ENCODE measurements around a stretch of chr5.

GRCh38 chr5:42875603-42876087 lies 64.0 kb upstream of the SELENOP start:
- RRBS = no CpG with 5 or more reads among the region's 2 CpGs

GRCh38 chr5:42908605-42908912 lies 96.9 kb upstream of the SELENOP start:
- RRBS = no CpG with 5 or more reads among the region's 14 CpGs

DNA sequence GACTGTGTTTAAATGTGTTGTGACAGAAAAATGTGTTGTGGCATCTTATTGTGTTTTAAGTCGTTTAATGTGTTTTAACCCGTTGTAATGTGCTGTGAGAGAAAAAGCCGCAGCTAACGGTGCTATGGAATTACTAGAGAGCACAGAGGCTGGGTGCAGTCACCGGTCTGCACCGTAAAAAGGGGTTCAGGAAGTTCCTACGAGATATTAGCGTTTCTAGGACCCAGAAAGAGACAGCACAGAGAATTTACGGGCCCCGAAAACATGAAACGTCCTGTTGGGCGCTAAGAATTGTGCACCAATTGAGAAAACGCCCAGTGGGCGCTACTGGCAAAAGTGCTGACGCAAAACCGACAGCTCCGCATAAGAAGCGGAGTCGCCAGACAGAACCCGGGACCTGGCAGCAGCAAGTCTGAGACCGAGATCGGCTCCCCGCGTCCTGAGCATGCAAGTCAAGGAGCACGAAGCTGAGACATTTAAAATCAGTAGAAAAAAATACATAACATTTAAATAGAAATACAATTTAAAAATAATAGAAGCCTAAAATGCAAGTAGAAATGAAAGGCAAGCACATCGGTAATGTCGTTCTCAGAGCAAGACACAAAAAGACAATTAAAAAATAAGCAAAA lies 90.4 kb downstream of the ANXA2R start:
- RRBS = no CpG with 5 or more reads among the region's 27 CpGs

- RRBS = no CpG with 5 or more reads among the region's 15 CpGs
Measured at GRCh38 chr5:42993122-42993466, 47.0 kb downstream of the ANXA2R start.

- RRBS = no CpG with 5 or more reads among the region's 28 CpGs
Measured at GRCh38 chr5:43019223-43019957, 20.7 kb downstream of the ANXA2R start.

- RRBS = no CpG with 5 or more reads among the region's 16 CpGs
Measured at GRCh38 chr5:43045028-43046030, 5.2 kb upstream of the ANXA2R start.

- RRBS = no CpG with 5 or more reads among the region's 15 CpGs
Measured at GRCh38 chr5:43065348-43065768, 25.2 kb upstream of the ANXA2R start.

DNA sequence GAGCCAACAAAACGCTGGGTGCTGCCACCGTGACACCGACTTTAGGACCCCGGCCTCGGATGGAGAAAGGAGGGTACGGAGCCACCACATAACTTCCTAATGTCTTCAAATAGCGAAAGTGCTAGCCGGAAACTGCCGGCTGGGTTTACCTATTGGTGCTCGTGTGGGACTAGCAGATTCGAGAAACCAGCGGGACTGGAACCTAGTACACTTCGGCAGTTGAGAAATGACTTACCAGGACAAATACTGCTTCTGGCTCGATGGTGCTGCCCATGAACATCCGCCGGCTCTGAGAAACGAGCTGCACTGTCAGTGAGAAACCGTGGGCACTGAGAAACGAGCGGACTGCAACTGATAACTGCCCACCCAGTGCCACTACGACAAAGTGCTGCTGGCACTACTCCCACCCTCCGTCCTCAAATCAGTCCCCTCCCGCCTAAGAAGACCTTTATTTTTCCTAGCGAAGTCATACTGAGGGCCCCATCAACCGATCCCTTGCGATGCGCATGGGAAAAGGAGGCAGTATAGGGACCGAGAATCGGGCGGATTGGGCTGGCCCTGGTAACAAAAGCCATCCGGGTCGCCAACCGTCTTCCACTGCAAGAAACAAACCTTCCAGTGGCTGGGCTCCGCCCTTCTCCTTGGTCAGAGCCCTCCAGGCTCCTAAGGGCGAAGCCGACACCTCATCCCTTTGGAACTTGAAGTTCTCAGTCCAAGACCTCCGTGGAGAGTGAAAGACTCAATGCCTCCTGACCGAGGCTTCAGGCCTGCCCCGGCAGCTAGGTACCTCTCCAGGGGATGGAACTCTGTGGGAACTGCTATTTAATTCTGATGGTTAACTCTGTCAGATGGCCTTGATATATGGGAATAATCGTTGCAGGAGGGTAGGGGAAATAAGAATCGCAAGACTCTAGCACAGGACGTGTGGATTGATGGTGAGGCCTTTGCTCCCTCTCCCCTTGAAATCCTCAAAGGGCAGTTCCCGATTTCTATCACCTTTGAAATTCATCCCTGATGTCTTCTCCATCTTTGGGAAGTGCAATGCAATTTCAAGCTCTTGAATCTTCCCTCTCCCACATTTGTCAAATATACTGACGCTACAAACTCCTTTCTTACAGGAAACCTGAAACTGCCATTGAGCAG lies 27.1 kb upstream of the ANXA2R start:
- RRBS = 0% methylated on average over 5 of the region's 44 CpGs

GRCh38 chr5:43555762-43556529 lies 931 bp downstream of the PAIP1 start:
- RRBS = 2% methylated on average over 9 of the region's 37 CpGs

DNA sequence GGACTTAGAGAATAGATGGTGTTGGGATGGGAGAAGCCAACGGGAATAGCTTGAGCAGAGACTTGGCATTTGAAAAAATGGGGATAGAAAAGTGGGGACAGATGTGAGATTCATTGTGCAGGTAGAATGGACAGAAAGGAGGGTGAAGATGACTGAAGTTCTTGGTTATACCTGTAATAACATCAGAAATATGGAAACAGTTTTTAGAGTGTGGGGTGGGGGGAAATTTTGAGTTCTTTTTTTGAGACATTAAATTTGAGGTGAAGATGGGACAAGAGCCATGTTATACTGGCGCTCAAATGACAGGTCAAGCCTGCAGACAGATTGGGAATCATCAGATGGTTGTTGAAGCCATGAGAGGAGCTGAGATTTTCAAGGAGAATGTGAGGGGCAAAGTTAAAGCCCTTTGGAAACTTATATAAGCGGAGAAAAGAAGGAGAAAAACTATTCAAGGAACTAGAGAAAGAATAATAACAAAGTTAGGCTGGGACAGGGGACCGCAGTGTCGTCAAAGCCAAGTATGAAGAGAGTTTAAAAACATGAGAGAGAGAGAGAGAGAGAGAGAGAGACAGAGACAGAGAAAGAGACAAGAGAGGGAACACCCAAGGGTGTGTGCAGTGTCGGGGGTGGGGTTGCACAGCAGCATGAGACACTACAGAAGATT lies 74.0 kb downstream of the NNT start:
- RRBS = no CpG with 5 or more reads among the region's 6 CpGs

DNA sequence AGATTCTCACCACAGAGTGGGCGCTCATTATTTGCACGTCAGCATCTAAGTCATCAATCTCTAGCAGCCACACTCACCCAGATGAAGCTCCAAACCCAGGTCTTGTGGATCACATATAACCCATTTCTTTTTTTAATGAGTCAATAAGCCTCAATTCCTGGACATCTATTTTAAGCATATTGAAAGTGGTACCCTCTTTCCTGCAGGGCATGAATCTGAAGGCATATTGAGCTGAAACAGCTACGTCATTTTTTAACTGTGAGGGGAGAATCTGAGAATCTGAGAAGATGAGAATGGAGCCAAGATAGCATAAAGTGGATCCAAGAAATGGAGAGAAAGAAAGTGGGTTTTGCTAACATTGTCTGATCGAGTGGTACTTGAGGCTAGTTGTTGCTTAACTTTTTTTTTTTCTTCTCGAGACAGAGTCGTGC lies 198.1 kb upstream of the FGF10 start:
- RRBS = no CpG with 5 or more reads among the region's 6 CpGs

DNA sequence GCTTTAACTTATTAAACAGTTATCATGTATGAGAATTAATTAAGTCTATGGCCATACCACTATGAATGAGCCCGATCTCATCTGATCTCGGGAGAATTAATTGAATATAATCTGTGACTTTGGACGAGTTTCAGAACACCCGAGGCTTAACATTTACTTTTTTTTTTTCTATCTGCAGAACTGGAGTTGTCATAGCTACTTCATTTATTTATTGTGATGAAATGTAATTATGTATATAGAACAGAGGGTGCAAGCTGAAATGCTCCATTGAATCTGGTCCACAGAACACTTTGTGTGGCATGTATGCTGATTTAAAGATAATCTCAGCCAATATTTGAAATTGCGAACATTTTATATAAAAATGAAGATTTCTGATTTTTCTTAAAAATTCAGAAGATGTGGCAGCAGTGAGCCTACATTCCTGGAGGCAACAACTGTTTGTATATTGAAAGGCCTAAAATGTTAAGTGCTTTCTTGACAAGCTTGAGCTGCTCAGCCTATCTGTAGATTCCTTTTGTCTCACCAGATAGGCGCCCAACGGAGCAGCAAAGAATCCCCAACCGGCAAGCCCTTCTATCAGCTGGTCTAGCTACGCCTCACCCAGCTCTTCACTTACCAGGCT lies 170.8 kb upstream of the MRPS30 start:
- RRBS = no CpG with 5 or more reads among the region's 9 CpGs

DNA sequence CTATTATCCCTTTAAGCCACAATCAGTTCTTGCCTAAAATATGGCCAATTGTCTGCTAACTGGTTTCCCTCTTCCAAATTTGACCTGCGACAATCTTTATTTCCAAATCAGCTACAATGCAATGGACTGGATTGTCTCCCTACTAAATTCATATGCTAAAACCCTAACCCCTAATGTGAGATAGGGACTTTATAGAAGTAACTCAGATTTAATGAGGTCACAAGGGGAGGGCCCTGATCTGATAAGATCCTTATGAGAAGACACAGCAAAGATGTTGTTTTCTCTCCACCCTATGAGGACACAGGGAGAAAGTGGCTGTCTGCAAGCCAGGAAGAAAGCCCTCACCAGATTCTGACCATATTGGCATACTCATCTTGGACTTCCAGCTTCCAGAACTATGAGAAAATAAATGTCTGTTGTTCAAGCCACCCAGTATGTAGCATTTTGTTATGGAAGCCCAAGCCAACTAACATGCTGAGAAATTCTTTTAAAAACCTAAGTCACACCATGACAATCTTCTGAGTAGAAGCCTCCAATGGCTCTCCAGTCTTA lies 2.5 kb upstream of the MRPS30 start:
- RRBS = no CpG with 5 or more reads among the region's 1 CpG

DNA sequence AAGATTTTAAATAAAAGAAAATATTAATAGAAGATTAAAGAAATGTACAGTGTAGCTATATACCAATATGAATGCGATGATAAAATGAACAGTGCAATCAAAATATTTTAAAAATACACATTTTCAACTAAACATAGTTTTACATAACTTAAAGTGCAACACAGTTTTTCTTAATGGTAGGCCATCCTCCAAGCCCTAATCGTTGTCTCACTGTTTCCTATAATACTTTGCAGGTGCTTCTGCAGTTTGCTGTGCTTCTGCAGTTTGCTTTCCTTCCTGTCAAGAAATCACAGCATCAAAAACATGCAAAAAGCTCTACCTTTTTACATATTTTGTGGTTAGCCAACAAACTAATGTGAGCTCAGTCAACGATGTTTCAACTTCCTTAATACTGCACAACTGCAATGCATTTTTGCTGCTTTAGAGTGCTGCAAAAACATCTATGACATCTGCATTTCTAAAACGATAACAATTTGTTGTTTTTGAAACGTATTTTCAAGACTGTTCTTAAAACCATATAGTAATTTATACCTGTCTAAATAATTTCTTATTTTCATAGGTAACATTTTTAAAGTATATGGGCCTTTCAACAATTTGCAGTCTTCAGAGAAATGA lies 25.2 kb downstream of the EMB start:
- RRBS = no CpG with 5 or more reads among the region's 5 CpGs

DNA sequence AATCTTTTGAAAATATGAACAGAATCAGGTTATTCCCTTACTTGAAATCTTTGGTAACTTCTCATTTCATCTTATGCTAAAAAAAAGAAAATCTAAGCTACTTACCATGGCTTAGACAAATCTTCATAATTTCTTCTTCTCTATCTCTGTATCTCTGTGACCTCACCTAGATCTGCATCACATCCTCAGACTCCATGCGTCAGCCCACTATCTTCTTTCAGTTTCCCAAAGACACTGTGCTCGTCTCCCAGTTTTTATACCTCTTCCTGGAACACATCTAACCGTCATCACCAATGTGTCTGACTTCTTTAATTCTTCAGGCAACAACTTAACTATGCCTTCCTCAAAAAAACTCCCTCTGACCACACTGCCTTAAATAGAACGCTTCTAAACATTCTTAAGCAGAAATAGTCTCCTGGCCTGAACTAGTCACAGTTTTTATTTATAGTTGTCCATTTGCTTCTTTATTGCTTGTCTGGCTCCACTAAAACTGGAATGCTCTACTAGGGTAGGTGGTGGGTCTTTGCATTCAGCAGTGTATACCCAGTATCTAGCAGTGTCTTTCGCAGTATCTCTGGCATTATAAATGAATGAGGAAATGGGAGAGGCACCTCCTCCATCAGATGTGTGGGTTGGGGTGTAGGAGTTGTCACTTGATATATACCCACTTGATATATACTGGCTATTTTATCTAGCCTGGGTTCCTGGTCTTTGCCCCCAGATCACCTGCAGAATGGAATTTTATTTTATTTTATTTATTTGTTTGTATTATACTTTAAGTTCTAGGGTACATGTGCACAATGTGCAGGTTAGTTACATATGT lies 208.3 kb downstream of the PARP8 start:
- RRBS = no CpG with 5 or more reads among the region's 5 CpGs

GRCh38 chr5:50963435-50964236 lies 297.2 kb downstream of the PARP8 start:
- RRBS = no CpG with 5 or more reads among the region's 39 CpGs

DNA sequence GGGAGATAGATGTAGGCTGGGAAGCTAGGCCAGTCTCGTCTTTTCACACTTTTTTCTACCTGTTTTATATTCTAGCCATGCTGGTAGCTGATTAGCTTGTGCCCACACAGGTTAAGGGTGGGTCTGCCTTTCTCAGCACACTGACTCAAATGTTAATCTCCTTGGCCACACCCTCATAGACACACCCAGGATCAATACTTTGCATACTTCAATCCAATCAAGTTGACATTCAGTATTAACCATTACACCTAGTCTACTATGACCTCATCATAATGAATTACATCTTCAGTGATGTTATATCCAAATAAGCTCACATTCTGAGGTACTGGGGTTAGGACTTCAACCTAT lies 42.3 kb upstream of the ITGA1 start:
- RRBS = no CpG with 5 or more reads among the region's 1 CpG

- RRBS = no CpG with 5 or more reads among the region's 3 CpGs
Measured at GRCh38 chr5:52775915-52776428, 11.7 kb upstream of the ITGA1 start.

DNA sequence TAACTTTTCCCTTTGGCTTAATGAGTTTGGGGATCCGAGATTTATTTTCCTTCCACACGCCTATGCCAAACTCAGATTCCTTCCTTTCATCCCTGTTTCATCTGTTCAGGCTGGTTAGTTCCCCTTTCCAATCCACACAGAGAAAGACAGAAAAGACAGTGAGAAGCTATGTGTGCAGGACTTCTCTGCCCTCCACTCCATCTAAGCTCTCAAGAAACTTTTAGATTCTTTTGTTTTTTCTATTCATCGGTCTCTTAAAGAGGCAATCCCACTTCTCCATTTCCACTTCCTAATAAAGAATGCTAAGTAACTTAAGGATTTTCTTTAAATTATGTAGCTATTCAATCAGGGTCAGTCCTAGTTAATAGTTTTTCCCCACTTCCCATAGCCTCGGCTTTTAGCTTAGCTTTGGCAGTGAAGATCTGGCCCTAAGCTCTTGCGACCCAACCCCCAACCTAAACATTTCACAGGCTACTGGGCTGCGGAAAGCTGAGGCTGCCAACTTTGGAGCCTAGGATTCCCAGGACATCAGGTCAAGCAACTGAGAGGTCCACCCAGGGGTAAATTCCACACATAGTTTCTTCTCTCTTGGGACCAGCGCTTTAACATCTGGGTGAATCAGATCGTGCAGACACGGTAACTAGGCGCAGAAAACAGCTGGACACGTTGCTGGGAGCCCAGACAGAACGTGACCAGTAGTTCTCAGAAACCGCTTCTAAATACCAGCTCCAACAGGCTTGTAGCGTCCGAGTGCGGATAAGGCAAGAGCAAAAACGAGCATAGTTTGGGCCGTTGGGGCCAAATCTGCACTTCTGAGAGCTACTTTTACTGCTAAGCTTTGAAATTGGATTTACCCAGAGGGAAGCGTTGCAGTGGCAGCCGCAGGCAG lies 11.5 kb downstream of the ITGA1 start:
- RRBS = no CpG with 5 or more reads among the region's 20 CpGs